ENCODE measurements around the genes ZNF652, SLC35B1, ITGA3 and MRPL27.

GRCh38 chr17:49361883-49362875 lies at the start of gene ZNF652:
TSS of gene ZNF652 (minus strand) at chr17:49362250.
- PRO-cap, 6 experiments: peak in 6 of 6 experiments; most common plus-strand start chr17:49362587 (in 5); most common minus-strand start chr17:49362100 (in 3)
- RAMPAGE, long total RNA, 2 experiments: no peak in any of the 2 experiments
- RRBS: 2% methylated on average over 58 of the region's 113 CpGs

GRCh38 chr17:49393471-49394122 lies 21.1 kb downstream of the PHB1 start:
- PRO-cap, 6 experiments: no peak in any of the 6 experiments
- RAMPAGE, long total RNA, 2 experiments: no peak in any of the 2 experiments
- RRBS: no CpG with 5 or more reads among the region's 7 CpGs

DNA sequence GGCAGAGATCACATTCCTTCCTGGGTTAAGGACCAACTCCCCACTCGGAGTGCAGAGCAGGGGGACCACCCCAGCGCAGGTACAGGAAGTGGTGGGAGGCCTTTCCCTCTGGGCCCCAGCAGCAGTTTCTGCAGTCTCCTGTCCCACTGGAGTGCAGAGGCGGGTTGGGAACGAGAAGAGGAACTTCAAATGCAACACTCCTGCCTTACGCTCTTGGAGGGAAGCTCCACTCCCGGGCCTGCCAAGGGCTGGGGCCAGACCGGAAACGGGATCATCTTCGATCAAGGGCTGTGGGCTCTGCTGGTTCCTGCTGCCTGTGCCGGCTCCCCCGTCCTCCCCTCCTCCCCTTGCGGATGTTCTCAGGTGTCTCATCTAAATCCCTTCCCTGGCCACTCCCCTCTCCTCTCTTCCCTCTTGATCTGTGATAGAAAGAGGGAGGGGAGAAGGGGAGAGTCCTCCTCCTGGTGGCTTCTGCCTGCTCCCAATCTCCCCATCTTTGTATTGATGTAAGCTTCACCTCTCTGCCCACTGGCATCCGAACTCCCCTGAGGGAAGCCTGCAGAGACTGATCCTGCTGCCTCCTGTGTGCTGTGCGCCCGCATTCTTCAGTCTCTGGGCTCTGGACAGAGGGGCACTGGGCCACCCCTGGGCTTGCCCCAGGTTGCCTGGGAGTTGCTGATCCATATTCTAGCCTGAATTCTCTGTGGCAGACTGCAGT lies 8.8 kb upstream of the NGFR start:
- PRO-cap, 6 experiments: no peak in any of the 6 experiments
- RAMPAGE, long total RNA, 2 experiments: no peak in any of the 2 experiments
- RRBS: 5% methylated on average over 4 of the region's 15 CpGs

DNA sequence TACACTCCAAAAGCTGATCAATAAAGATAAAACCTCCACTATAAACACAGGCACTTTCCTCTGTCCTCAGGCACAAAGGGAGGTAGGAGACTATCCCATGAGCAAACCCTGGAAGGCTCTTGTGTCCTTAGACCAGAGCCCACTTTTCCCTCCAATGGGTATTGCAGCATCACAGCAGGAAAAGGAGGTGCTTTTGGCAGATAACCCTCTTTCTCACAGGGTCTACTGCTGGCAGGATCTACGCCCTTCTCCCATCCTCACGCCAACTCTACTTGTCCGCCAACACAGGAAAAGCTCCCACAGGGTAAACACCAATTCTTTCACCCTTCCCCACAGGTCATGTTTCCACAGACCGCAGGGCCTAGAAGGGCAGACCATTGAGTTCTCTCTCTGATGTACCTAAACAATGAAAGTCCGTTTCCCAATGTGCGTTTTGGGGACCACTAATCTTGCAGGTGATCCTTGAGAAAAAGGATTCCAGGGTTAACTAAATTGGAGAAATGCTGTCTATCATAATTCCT lies 28.8 kb downstream of the NXPH3 start:
- PRO-cap, 6 experiments: no peak in any of the 6 experiments
- RAMPAGE, long total RNA, 2 experiments: no peak in any of the 2 experiments
- RRBS: no CpG with 5 or more reads among the region's 6 CpGs

DNA sequence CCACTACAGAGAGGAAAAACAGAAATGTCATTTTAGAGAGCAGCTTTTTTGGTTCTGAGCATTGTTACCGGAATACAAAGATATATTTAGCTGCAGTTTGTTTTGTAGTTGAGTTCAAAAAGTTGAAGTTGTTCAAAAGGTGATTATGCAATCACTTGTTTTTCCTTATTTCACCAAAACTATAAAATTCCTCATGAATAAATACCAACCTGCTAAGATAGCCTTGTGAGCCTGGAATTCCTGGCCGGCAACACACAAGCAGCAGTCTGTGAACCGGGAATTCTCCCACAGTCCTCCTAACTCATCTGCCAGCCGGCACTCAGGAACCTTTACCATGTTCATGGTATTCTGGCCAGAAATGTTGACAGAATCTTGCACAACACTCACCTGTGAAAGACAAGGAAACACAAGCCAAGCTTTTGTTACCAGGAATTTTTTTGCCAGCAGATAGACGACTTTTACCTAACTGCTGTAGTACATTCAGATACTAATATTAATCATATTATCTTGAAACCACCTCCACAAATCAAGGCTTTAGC lies 35.5 kb downstream of the NXPH3 start:
- PRO-cap, 6 experiments: no peak in any of the 6 experiments
- RAMPAGE, long total RNA, 2 experiments: no peak in any of the 2 experiments
- RRBS: 43% methylated on average over 1 of the region's 5 CpGs

- PRO-cap, 6 experiments: peak in 6 of 6 experiments; most common plus-strand start chr17:49708324 (in 6); most common minus-strand start chr17:49708197 (in 4)
- RAMPAGE, long total RNA, 2 experiments: start-site peak on the minus strand in 2 of 2 experiments, at chr17:49707917-49708197 at its widest, 14 to 220 reads per replicate
- RRBS: 3% methylated on average over 18 of the region's 56 CpGs
Measured at GRCh38 chr17:49707528-49708630, at the start of gene SLC35B1. TSS of gene SLC35B1 (minus strand) at chr17:49707964.

DNA sequence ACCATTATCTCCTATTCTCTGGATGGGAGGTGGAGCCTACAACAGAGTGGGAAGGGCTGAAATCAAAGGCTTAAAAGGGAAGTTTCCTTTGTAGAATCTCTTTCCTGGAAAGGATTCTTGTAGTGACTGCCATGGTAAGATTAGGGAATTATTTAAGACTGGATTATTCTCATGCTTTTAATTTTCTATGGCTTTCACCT lies 26.4 kb downstream of the KAT7 start:
- PRO-cap, 6 experiments: no peak in any of the 6 experiments
- RAMPAGE, long total RNA, 2 experiments: no peak in any of the 2 experiments

- PRO-cap, 6 experiments: peak in 6 of 6 experiments; most common plus-strand start chr17:50056110 (in 5); most common minus-strand start chr17:50055718 (in 4)
- RAMPAGE, long total RNA, 2 experiments: no peak in any of the 2 experiments
- RRBS: 2% methylated on average over 34 of the region's 86 CpGs
Measured at GRCh38 chr17:50055544-50056427, at the start of gene ITGA3. TSS of gene ITGA3 (plus strand) at chr17:50056110.

GRCh38 chr17:50081033-50081524 lies 14.1 kb upstream of the PDK2 start:
- PRO-cap, 6 experiments: no peak in any of the 6 experiments
- RAMPAGE, long total RNA, 2 experiments: no peak in any of the 2 experiments
- RRBS: no CpG with 5 or more reads among the region's 11 CpGs

DNA sequence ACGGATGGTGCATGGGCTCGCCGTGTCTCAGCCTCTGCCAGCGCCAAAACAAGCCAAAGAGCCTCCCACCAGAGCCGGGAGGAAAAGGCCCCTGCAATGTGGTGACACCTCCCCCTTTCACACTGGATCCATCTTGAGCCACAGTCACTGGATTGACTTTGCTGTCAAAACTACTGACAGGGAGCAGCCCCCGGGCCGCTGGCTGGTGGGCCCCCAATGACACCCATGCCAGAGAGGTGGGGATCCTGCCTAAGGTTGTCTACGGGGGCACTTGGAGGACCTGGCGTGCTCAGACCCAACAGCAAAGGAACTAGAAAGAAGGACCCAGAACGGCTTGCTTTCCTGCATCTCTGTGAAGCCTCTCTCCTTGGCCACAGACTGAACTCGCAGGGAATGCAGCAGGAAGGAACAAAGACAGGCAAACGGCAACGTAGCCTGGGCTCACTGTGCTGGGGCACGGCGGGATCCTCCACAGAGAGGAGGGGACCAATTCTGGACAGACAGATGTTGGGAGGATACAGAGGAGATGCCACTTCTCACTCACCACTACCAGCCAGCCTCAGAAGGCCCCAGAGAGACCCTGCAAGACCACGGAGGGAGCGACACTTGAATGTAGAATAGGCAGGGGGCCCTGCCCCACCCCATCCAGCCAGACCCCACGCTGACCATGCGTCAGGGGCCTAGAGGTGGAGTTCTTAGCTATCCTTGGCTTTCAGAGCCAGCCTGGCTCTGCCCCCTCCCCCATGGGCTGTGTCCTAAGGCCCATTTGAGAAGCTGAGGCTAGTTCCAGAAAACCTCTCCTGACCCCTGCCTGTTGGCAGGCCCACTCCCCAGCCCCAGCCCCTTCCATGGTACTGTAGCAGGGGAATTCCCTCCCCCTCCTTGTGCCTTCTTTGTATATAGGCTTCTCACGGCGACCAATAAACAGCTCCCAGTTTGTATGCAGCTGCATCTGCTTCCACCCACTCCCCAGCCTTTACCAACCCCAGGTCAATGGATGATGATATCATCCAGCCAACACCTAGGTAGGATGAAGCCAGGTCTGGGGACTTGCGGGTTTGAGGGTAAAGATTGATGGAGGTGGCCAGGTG lies 5.3 kb upstream of the PDK2 start:
- PRO-cap, 6 experiments: no peak in any of the 6 experiments
- RAMPAGE, long total RNA, 2 experiments: no peak in any of the 2 experiments
- RRBS: 60% methylated on average over 2 of the region's 22 CpGs

GRCh38 chr17:50097915-50098624 lies 2.9 kb downstream of the PDK2 start:
- PRO-cap, 6 experiments: peak in 1 of 6 experiments; most common plus-strand start chr17:50098453 (in 1)
- RAMPAGE, long total RNA, 2 experiments: no peak in any of the 2 experiments
- RRBS: no CpG with 5 or more reads among the region's 7 CpGs

DNA sequence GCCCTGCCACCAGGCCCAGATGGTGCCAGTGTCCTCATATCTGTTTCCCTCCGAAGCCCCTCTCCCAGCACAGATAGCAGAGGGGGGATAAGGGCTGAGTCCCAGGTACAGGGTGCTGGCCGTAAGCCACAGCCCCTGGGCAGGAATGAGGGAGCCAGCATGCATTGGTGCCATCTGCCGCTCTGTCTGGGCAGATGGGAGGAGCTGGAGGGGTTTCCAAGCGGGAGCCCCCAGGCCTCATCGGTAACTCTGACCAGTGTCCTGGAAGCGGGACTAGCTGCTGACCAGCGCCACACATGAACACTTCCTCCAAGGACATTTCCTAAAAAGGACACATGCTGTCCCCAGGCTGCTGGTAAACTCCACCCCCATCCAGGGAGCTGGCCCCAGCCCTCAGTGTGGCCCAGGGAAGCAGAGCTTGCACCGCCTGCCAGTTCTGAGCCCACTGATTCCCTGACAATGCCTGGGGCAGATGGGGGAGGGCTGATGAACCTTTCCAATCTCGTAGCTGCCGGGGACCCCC lies 16.3 kb downstream of the PDK2 start:
- PRO-cap, 6 experiments: peak in 6 of 6 experiments; most common plus-strand start position 396 of the sequence (in 6); most common minus-strand start position 251 of the sequence (in 6)
- RAMPAGE, long total RNA, 2 experiments: no peak in any of the 2 experiments
- RRBS: no CpG with 5 or more reads among the region's 10 CpGs

- PRO-cap, 6 experiments: peak in 3 of 6 experiments; most common plus-strand start chr17:50145438 (in 1); most common minus-strand start chr17:50145644 (in 1)
- RAMPAGE, long total RNA, 2 experiments: no peak in any of the 2 experiments
- RRBS: no CpG with 5 or more reads among the region's 13 CpGs
Measured at GRCh38 chr17:50145378-50146185, 4.9 kb downstream of the PPP1R9B start.

GRCh38 chr17:50147781-50148247 lies 2.7 kb downstream of the PPP1R9B start:
- PRO-cap, 6 experiments: no peak in any of the 6 experiments
- RAMPAGE, long total RNA, 2 experiments: no peak in any of the 2 experiments
- RRBS: no CpG with 5 or more reads among the region's 6 CpGs

GRCh38 chr17:50148248-50148427 lies 2.3 kb downstream of the PPP1R9B start:
- PRO-cap, 6 experiments: peak in 1 of 6 experiments; most common minus-strand start chr17:50148282 (in 1)
- RAMPAGE, long total RNA, 2 experiments: no peak in any of the 2 experiments

- PRO-cap, 6 experiments: no peak in any of the 6 experiments
- RAMPAGE, long total RNA, 2 experiments: no peak in any of the 2 experiments
- RRBS: no CpG with 5 or more reads among the region's 6 CpGs
Measured at GRCh38 chr17:50220157-50220634, 18.8 kb upstream of the COL1A1 start.

DNA sequence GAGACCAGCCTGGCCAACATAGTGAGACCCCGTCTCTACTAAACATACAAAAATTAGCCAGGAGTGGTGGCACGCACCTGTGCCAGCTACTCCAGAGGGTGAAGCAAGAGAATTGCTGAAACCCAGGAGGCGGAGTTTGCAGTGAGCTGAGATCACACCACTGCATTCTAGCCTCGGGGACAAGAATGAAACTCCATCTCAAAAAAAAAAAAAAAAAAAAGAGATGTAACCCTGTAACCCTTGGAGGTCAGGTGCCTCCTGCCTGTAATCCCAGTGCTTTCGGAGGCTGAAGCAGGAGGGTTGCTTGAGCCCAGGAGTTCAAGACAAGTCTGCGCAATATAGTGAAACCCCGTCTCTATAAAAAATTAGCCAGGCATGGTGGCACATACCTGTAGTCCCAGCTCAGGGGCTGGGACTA lies 13.1 kb downstream of the TMEM92 start:
- PRO-cap, 6 experiments: no peak in any of the 6 experiments
- RAMPAGE, long total RNA, 2 experiments: no peak in any of the 2 experiments
- RRBS: no CpG with 5 or more reads among the region's 7 CpGs

DNA sequence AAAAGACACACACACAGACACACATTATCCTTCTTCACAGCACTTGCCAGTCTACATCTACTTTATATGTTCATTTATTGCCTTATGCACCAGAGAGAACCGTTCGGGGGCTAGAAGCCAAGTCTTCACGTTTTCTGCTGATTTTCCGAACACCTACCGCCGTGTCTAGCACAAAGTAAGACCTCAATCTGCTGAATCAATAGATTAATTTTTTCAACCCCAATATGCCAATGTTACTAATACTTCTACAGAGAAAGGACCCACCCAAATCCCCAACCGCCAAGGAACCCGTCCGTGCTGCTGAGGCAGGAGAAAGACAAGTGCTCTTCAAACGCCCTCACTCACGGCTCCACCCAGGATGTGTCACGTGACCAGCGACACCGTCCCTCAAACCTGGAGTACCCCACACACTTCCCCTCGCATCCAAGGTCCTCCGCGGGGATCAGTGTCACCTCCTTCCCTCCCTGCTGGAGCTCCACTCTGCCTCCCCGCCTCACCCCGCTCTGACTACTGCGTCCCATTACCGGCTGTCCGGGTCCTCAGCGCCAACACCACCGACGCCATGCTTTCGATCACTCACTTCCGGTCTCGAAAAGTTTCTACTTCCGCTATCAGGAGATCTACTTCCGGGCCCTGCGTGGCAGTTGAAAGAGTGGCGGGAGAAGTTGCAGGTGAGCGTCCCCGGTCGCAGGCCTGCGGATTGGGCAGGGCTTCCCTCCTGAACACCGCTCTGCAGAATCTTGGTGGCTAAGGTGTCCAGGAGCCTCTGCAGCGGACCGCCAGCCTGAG lies at the start of gene MRPL27:
Gene MRPL27 (minus strand): TSS at position 578 of the 789 bp plus-strand sequence.
- PRO-cap, 6 experiments: peak in 6 of 6 experiments; most common plus-strand start position 643 of the sequence (in 4); most common minus-strand start position 578 of the sequence (in 4)
- RAMPAGE, long total RNA, 2 experiments: start-site peak on the minus strand in 2 of 2 experiments, centred at positions 583 to 584 of the sequence, 465 to 541 reads per replicate
- RRBS: 2% methylated on average over 12 of the region's 39 CpGs

- PRO-cap, 6 experiments: no peak in any of the 6 experiments
- RAMPAGE, long total RNA, 2 experiments: no peak in any of the 2 experiments
- RRBS: no CpG with 5 or more reads among the region's 24 CpGs
Measured at GRCh38 chr17:50396221-50396968, 928 bp downstream of the LRRC59 start.

- PRO-cap, 6 experiments: no peak in any of the 6 experiments
- RAMPAGE, long total RNA, 2 experiments: no peak in any of the 2 experiments
- RRBS: no CpG with 5 or more reads among the region's 3 CpGs
Measured at GRCh38 chr17:50431074-50431639, 5.1 kb downstream of the ACSF2 start.

All from heart left ventricle (tissue), 7 donors.